HEK293 (cell line): ENCODE results near the genes STK10 and BNIP1.

GRCh38 chr5:172164613-172165506, 23.2 kb downstream of the STK10 start:
- PRO-cap, result no peak
- RRBS, 2 experiments, result 91% methylated on average over 2 of the region's 17 CpGs; no CpG with 5 or more reads in 1 of the 2 experiments

GRCh38 chr5:172167600-172168159, 20.3 kb downstream of the STK10 start:
- PRO-cap, result no peak
- RRBS, 2 experiments, result no CpG with 5 or more reads among the region's 14 CpGs

- PRO-cap, result bidirectional peak, plus-strand start at chr5:172187937, minus-strand start at chr5:172187946; bidirectional peak, plus-strand start at chr5:172188499, minus-strand start at chr5:172188196
- RRBS, 2 experiments, result 1 to 2% methylated on average over 25 of the region's 101 CpGs
Measured at GRCh38 chr5:172187550-172188442, at the start of gene STK10. Gene STK10 (minus strand): TSS chr5:172188224.

GRCh38 chr5:172254787-172255180, 28.8 kb downstream of the UBTD2 start:
- PRO-cap, result no peak
- RRBS, 2 experiments, result no CpG with 5 or more reads among the region's 4 CpGs

DNA sequence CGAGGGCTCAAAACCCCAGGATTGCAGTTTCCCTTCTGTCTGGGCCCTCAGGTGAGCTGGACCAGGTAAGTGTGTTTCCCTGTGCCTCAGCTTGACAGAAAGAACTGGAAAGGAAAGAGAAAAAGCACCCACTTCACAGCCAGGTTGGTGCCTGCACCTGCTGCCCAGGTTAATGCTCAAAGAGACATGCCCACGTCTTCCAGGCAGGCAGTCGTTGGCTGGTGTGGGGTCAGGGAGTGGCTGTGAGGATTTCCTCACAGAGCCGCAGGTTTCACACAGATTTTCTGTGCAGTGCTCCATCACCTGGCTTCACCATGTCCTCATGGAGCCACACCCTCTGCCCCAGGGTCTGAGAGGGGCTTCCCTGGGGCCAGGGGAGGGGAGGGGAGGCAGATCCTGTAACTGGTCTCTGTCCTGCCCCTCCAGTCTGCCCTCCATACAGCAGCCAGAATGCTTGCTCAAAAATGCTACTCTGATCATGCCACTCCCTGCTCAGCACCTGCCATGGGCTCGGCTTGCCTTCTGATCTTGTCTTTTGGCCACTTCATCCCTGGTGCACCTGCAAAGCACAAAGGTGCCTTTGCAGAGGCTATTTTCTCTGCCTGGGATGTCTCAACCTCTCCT, 82.5 kb upstream of the UBTD2 start:
- PRO-cap, result no peak
- RRBS, 2 experiments, result no CpG with 5 or more reads among the region's 5 CpGs

DNA sequence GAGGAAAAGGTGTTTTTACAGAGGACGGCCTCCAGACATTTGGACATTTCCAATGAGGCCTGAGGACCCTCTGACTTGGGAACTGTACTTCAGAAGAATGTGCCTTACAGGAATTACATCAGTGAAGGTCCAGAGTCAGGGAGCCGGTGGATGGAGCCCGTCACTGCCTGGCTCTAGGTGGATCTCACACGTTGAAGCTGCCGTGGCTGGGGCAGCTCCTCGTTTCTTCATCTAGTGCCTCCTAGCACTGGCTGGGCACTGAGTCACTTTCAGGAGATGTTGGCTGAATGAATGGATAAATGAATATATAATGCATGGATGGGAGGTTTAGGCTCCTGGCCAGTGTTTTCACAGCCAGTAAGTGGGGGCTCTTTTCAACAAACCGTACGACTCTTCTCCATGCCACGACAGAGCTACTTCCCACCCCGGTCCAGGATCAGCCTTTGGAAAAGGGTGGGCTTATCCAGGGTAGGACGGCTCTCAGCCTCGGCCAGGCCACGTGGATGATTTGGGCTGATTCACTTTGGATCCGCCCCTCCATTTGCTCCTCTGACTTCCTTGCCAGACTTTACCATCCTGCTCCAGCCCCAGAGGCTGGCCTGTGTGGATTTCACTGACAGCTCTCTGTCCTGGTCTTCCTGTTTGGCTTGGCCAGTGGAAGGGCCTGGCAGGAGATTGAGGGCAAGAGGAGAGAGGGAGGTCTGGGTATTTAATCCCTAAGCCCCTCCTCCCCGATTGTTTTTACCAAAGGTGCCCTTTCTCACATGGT, 1.3 kb upstream of the SH3PXD2B start:
- PRO-cap, result no peak
- RRBS, 2 experiments, result no CpG with 5 or more reads among the region's 15 CpGs

GRCh38 chr5:172741435-172741769, 29.6 kb downstream of the DUSP1 start:
- PRO-cap, result no peak
- RRBS, 2 experiments, result no CpG with 5 or more reads among the region's 2 CpGs

GRCh38 chr5:172748207-172749072, 22.6 kb downstream of the DUSP1 start:
- PRO-cap, result no peak
- RRBS, 2 experiments, result 93 to 94% methylated on average over 26 to 31 of the region's 52 CpGs

- PRO-cap, result bidirectional peak, plus-strand start at chr5:172772440, minus-strand start at chr5:172772439; bidirectional peak, plus-strand start at chr5:172772510, minus-strand start at chr5:172772542
- RRBS, 2 experiments, result 1 to 2% methylated on average over 8 to 9 of the region's 63 CpGs
Measured at GRCh38 chr5:172772016-172773194, 1.4 kb upstream of the DUSP1 start.

DNA sequence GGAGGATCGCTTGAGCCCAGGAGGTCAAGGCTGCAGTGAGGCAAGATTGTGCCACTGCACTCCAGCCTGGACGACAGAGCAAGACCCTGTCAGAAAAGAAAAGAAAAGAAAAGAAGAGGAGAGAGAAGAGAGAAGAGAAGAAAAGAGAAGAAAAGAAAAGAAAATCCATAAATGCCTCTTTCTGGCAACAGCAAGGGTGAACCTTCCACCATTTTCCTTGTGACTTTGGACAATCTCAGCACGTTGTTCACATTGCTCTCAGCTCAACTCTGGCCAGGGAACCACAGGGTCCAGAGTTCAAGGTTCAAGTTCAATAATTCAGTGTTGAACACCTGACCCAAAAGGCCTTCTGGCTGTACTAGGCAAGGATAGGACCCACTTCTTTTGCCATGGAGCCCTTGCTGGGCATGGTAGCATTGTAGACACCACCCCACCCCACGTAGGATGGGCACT, 14.6 kb upstream of the DUSP1 start:
- PRO-cap, result no peak
- RRBS, 2 experiments, result no CpG with 5 or more reads among the region's 4 CpGs

DNA sequence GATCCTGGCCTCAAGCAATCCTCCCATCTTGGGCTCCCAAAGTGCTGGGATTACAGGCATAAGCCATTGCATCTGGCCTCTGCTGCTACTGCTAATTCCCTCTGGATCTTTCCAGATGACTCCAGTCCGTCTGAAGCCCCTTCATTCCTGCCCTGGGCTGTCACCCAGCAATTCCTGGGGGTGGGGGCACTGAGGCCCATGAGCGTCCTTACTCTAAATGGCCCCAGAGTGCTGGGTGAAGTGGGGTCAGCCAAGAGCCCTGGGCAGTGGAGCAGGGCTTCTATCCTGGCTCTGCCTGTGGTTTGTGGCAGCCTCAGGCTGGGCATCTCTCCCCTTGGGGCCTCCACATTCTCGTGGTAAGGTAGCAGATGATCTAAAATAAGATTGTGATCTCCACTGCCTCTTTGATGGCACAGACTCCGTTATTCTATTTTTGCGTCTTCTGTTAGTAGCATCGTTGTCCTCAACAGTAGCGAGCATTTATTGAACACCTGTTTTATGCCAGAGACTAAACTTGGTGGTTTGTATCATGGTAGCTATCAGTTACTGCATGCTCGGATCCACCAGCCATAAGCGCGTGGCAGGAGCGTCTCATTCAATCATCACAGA, 21.8 kb upstream of the DUSP1 start:
- PRO-cap, result no peak
- RRBS, 2 experiments, result no CpG with 5 or more reads among the region's 11 CpGs

- PRO-cap, result no peak
- RRBS, 2 experiments, result no CpG with 5 or more reads among the region's 12 CpGs
Measured at GRCh38 chr5:172807708-172808452, 26.2 kb upstream of the ERGIC1 start.

DNA sequence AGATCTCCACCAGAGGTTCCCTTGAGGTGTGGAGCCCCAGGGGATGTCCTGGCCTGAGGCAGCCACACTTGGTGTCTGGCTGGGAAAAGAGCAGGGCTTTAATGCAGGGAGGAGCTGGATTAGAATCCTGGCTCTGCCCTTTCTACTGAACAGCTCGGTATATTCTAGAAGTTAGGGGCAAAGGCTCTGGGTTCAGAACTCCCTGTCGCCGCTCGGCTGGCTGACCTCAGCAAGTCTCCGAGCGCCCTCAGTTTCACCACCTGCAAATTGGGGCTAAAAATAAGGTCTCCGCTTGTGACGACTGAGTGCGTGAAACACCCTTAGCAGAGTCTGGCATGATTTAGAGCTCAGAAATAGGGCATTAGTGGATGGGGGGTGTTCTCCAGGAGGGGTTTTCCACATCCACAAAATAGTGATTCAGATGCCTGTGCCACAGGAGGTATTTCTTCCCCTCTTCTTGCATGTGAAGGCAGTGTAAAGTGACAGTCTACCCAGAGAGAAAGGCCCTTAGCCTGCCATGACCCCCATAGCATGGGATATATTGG, 1.2 kb downstream of the ERGIC1 start:
- PRO-cap, result no peak
- RRBS, 2 experiments, result no CpG with 5 or more reads among the region's 9 CpGs

DNA sequence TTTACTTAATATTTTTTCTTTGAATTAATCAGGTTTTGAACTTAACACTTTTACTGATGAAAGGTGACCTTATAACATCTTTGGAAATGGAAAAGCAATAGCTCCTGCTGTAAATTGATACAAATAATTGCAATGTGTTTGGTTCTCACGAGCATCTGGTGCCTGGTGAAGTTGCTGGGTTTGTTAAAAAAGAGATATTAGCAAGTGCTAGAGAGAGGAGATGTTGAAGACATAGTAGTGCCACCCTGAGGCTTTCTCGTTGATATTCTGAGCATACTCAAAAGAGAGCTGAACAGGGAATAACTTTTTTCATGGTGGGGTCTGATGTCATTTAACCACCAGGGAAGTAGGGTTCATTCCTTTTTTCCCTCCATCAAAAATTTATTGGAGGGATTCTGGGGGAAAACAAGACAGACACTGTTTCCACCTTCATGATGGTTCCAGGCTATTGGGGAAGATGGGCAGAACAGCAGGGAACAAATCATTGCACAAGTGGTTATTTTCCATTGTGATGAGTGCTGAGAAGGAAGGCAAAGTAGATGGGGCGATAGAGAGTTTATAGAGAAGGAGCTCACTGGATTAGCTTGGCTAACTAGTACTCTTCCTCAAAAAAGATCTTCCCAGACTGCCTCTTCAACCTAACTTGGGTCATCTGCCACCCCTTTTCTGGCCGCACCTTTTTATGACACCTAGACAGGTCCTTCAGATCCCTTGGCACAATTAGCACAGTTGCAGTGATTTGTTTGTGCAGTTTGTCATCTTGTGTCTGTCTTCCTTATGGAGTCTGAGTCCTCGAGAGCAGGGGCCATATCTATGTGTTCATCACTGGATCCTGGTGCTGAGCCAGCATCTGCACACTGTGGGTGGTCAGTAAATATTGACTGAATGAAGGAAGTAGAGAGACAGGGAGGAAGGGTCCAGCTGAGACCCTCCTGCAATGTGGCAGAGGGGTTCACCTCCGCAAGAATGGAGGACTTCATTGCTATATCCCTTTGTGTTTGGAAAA, 14.1 kb downstream of the ERGIC1 start:
- PRO-cap, result no peak
- RRBS, 2 experiments, result no CpG with 5 or more reads among the region's 6 CpGs

DNA sequence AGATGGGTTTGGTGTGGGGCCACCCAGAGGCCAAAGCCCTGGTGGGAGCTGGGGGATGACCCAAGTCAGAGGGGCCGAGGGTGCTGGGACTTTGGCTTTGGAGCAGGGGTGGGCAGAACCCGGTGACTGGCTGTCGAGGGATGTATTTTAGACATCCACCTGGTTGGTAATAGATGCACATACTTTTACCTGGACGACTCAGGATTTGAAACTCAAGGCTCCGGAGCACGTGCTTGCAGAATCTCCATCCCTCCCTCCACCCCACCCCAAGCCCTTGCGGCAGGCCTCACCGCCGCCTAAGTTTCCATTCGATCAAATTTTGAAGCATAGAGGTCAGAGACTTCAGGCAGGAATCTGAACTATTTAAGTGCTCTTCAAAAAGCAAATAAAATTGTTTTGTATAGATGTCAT, 56.7 kb upstream of the RPL26L1 start:
- PRO-cap, result no peak
- RRBS, 2 experiments, result 32 to 88% methylated on average over 4 of the region's 10 CpGs

GRCh38 chr5:173035452-173035793, 20.7 kb upstream of the CREBRF start:
- PRO-cap, result no peak
- RRBS, 2 experiments, result no CpG with 5 or more reads among the region's 3 CpGs

DNA sequence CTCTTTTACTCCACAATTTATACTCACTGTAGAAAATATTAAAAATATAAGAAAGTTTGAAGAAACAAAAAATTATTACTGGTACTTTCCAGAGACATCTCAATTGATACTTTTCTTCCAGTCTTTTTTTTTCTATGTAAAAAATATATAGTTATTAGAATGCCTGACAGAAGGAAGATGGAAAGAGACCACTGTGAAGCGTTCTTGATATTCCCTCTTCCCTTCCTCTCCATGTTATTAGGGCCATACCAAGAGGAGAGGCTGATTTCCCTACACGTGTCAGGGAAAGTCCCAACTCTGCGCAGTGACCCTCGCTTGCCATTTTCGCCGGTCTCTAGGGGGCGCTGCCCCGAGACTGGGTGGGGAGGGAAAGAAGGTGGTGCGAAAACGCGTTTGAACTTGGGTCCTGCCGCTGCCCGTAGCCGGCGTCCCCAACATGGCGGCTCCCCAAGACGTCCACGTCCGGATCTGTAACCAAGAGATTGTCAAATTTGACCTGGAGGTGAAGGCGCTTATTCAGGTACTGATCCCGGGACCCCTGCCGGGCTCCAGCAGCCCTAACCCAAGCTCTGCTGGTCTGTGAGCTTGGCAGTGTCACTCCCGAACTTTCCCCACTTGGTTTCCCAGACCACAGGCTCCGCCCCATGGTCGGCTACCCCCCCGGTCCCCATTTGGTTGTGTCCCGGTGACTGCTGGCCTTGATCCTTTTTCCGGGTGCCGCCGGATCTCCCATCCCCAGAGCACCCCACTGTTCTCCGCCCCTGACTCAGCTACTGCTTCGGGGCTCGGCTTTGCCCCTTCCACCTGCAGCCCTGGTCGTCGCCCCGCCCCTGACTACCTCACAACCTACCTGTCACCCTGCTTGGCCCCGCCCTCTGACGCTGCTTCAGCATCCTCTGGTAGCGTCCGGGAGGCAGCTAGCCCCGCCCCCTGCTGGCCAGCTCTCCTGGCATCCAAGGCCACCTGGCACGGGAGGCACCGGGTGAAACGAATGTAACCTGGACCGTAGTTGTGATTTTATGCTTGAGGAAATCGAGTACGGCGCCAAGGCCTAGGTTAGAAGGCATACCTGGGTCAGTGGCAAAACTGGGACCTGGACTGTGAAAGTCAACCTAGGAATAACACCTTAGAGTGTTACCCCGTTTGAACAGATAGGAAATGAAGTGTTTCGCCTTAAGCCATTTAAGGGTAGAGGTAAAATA, at the start of gene BNIP1:
Gene BNIP1 (plus strand): TSS at position 422 of the 1,202 bp plus-strand sequence.
- PRO-cap, result bidirectional peak, plus-strand start at position 384 of the sequence, minus-strand start at position 332 of the sequence; bidirectional peak, plus-strand start at position 933 of the sequence, minus-strand start at position 836 of the sequence
- RRBS, 2 experiments, result 2% methylated on average over 14 to 18 of the region's 50 CpGs

DNA sequence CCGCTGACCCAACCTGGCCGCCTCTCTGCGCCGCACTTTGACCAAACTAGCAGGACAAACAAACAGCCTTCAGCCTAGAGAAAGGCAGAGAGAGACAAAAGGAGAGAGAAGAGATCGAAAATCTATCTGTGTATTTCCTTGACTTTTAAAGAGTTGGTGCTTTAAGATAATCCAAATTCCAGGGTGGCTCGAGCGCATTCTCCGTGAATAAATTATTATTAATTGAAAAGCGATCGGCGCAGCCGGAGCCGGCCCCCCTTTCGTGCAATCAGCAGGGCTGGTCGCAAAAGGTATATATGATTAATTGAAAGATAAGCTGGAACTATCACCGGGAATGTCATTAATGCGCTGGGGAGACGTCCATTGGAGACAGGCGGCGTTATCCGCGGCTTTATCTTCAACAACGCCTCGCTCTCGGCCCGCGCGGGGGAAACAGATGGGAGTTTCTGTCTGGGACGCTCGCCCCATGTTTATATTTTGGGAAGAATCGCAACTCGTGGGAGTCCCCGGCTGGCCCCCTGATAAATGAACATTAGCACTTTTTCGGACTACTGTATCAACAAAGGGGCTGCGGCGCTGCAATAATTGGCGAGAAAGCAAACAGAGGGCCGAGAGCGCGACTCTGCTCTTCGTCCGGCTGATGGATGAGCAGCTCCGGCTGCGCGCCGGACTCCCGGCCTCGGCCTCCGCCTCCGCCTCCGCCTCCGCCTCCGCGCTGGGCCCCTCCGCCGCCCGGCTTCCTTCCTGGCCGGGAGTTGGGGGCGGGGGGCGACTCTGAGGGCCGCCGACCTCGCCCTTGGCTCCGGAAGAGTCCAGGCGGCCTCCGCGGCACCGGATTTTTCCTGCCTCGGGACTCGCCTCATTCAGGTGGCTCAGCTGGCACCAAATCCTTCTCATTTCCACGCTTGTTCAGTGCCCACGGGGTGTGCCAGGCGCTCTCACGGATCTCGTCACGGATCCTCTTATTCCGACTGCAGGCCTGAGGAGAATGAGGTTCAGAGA, 3.4 kb upstream of the NKX2-5 start:
- PRO-cap, result unidirectional peak, plus-strand start at position 215 of the sequence; unidirectional peak, plus-strand start at position 340 of the sequence; bidirectional peak, plus-strand start at position 435 of the sequence, minus-strand start at position 365 of the sequence; bidirectional peak, plus-strand start at position 627 of the sequence, minus-strand start at position 646 of the sequence
- RRBS, 2 experiments, result 2 to 8% methylated on average over 18 of the region's 77 CpGs

GRCh38 chr5:173278780-173279251, 43.8 kb upstream of the NKX2-5 start:
- PRO-cap, result no peak
- RRBS, 2 experiments, result no CpG with 5 or more reads among the region's 2 CpGs

GRCh38 chr5:173283546-173284199, 44.5 kb downstream of the STC2 start:
- PRO-cap, result unidirectional peak, minus-strand start at chr5:173283976
- RRBS, 2 experiments, result 9 to 10% methylated on average over 13 of the region's 43 CpGs